Melanocyte of skin (primary cell): ENCODE measurements around a stretch of chr2.

DNA sequence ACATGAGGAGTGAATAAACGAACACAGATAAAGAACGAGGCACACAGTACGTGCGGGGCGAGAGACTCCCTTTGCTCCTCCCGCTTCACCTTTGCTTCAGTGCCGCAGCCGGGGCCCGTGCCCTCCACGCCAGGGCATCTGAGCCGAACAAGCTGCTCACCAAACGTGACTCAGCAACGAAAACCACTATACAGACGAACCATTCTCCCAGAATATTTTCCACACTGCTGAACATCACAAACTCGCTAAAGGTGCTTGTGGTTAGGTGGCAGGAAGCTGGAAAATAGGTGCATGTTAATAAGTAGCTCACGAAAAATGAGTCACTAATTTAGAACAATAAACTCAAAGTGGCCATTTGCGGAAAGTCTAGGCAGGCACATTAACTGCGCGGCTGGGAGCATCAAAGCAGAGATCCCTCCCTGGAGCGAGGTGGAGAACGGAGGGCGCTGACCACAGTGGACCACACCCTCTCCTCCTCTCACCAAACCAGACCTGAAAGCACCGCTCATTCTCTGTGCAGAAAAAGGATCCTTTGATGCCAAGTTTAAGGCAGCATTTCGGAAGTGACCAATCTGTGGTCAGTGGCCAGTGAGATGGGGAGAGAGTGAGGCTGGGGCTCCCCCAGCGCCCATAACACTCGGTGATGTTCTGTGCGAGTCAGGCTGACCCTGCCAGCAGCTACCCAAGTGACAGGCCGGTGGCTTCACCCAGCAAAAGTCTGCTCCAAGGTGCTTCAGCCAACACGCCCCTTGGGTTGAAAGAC, 153.2 kb downstream of the HDAC4 start:
- CAGE, long polyA plus RNA, 2 experiments, result no peak in any of the 2 experiments

GRCh38 chr2:239295368-239295690, 105.5 kb downstream of the HDAC4 start:
- CAGE, long polyA plus RNA, 2 experiments, result no peak in any of the 2 experiments

DNA sequence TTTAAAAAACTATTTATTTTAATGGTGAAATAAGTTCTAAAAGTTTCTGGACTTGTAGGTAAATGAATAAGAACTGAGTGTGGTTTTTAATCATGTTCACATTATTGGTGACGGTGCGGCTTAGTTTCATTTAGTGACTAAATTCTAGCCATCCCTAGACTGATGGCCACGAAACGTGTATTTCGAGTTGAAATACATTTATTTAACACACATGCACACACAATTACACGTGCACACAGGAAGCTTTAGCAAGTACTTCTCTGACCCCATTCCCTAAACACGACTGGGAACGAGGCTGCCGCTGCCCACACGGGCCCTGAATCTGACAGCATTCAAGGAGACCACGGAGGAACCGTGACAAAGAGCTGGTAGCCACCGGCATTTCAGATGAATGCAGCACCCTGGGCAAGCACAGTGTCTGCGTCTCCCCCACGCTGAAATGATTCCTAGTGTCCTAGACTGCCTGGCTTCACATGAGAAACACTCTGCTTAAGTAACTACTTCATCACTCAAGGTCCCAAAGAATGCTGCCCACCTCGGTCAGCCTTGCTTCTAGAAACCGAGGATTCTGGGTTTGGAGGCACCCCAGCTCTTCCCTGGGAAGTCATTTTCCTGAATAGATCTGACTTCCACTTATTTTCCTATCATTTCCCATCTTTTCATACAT, 95.1 kb downstream of the HDAC4 start:
- CAGE, long polyA plus RNA, 2 experiments, result no peak in any of the 2 experiments

- CAGE, long polyA plus RNA, 2 experiments, result no peak in any of the 2 experiments
Observed at GRCh38 chr2:239310888-239311713, 89.7 kb downstream of the HDAC4 start.

- CAGE, long polyA plus RNA, 2 experiments, result no peak in any of the 2 experiments
Observed at GRCh38 chr2:239396722-239397883, 3.7 kb downstream of the HDAC4 start.

DNA sequence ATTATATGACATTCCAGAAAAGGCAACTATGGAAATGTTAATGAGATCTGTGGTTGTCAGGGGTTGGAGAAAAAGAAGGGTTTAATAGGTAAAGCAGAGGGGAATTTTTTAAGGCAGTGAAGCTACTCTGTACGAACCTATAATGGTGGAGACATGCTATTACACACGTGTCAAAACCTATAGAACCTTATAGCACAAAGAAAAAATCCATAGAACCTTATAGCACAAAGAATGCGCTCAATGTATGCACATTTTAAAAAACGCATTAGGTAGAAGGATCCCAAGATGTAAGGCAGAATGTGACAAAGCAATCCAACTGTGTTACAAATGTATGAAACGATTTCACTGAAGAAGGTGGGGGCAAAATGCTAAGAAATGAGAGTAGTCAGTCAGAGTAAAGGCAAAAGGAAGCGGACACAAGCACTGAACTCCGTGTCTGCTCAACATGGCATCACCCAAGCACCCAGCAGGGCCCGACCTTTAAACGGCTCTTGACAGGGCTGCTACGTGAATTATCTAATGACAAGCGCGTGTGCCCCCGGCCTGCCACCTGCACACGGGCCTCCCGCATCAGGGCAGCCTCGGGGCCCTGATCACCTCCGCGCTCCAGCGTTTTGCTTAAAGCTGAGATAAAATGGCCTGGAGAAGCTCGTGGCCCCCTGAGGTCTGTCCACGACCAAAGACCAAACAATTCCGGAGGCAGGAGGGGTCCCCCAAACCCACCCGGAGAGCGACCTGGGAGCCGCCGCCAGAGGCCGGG, 574 bp downstream of the NDUFA10 start:
- CAGE, long polyA plus RNA, 2 experiments, result no peak in any of the 2 experiments

GRCh38 chr2:240033341-240033640, 3.1 kb upstream of the OR6B2 start:
- CAGE, long polyA plus RNA, 2 experiments, result no peak in any of the 2 experiments

- CAGE, long polyA plus RNA, 2 experiments, result no peak in any of the 2 experiments
Observed at GRCh38 chr2:240236302-240236928, 96.0 kb upstream of the OTOS start.

- CAGE, long polyA plus RNA, 2 experiments, result no peak in any of the 2 experiments
Observed at GRCh38 chr2:240450939-240451572, 15.6 kb downstream of the GPC1 start.

DNA sequence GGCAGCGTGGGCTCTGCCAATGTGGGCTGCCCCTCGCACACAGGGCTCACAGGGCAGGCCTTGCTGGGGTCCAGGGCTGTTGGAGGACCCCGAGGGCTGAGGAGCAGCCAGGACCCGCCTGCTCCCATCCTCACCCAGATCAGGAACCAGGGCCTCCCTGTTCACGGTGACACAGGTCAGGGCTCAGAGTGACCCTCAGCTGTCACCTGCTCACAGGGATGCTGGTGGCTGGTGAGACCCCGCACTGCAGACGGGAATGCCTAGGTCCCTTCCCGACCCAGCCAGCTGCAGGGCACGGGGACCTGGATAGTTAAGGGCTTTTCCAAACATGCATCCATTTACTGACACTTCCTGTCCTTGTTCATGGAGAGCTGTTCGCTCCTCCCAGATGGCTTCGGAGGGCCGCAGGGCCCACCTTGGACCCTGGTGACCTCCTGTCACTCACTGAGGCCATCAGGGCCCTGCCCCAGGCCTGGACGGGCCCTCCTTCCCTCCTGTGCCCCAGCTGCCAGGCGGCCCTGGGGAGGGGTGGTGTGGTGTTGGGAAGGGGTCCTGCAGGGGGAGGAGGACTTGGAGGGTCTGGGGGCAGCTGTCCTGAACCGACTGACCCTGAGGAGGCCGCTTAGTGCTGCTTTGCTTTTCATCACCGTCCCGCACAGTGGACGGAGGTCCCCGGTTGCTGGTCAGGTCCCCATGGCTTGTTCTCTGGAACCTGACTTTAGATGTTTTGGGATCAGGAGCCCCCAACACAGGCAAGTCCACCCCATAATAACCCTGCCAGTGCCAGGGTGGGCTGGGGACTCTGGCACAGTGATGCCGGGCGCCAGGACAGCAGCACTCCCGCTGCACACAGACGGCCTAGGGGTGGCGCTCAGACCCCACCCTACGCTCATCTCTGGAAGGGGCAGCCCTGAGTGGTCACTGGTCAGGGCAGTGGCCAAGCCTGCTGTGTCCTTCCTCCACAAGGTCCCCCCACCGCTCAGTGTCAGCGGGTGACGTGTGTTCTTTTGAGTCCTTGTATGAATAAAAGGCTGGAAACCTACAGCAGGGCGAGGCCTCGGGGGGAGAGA, 31.9 kb downstream of the GPC1 start:
- CAGE, long polyA plus RNA, 2 experiments, result no peak in any of the 2 experiments

DNA sequence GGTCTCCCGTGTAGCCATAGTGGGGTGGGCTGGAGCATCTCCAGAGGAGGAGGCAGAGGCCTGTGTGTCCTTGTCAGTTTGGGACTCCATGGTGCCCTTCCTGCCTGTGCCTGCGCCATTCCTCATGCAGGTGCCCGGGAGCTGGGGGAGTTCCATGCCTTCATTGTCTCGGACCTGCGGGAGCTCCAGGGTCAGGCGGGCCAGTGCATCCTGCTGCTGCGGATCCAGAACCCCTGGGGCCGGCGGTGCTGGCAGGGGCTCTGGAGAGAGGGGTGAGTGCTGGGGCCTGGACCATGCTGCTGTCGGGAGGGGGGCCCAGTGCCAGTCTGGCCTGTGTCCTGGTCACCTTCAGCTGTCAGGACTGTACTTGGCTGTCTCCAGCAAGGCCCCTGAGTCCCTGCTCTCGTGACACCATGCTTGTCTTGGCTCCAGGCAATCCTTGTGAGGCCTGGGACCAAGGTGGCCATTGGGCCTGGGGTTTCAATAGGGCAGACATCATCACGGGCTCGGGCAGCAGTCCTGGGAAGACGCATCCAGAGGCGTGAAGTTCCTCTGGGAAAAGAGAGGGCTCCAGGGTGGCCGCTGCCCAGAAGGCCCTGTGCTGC, 7.3 kb downstream of the CAPN10 start:
- CAGE, long polyA plus RNA, 2 experiments, result no peak in any of the 2 experiments

DNA sequence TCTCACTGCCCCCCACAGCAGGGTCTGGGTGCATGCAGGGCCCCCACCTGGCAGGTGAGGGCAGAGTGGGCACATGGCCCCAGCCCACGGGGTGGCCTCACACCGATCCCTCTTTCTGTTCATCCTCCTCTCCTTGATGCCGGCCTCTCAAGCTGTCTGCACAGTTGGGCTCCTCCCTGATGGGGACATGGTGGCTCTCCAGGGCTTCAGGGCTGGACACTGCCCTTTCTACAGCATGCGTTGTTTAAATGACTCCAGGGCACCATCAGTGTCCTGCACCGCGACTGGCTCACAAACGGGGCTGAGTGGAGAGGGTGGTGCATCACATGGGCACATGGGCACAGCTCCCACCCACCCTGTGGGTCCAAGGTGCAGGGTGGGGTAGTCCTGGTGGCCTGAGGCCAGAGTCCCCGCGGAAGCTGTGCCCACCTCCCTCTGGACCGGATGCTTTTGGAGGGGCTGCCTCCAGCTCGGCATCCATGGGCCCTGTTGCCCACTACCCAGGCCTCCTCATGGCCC, 12.5 kb upstream of the SNED1 start:
- CAGE, long polyA plus RNA, 2 experiments, result no peak in any of the 2 experiments

DNA sequence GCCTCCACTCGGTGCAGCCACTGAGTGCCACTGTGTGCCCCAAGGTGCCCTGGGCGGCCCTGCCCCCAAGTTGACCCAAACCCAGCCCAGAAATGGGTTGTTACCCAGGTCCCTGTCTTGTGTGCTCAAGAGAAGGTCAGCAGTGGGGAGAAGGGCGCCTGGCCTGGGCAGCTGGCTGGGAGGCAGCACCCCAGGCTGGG, 2.1 kb upstream of the SNED1 start:
- CAGE, long polyA plus RNA, 2 experiments, result no peak in any of the 2 experiments

- CAGE, long polyA plus RNA, 2 experiments, result no peak in any of the 2 experiments
Observed at GRCh38 chr2:240999549-240999814, 1.1 kb downstream of the SNED1 start.

- CAGE, long polyA plus RNA, 2 experiments, result no peak in any of the 2 experiments
Observed at GRCh38 chr2:241049364-241050593, 51.4 kb downstream of the SNED1 start.

DNA sequence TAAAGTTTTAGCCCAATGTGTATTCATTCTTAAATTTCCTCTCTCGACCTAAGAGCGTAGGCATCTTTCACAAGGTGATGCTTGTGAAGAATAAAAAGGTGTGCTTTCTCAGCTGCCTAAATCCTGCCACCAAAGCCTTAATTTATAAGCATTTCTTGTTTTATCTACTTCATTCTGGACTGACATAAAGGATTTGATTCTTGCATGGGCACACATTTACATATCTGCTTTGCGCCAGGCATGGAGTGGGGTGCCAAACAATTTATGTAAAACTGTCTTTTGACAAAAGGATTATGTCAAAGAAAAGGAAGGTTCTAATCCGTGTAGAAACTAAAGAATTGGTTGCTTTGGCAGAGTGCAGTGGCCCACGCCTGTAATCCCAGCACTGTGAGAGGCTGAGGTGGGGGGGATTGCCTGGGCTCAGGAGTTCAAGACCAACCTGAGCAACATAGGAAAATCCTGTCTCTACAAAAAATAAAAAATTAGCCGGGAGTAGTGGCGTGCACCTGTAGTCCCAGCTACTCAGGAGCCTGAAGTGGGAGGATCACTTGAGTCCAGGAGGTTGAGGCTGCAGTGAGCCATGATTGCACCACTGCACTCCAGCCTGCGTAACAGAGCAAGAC, 1.0 kb upstream of the MTERF4 start:
- CAGE, long polyA plus RNA, 2 experiments, result no peak in any of the 2 experiments

GRCh38 chr2:241230024-241230524, 41.6 kb downstream of the ANO7 start:
- CAGE, long polyA plus RNA, 2 experiments, result no peak in any of the 2 experiments

DNA sequence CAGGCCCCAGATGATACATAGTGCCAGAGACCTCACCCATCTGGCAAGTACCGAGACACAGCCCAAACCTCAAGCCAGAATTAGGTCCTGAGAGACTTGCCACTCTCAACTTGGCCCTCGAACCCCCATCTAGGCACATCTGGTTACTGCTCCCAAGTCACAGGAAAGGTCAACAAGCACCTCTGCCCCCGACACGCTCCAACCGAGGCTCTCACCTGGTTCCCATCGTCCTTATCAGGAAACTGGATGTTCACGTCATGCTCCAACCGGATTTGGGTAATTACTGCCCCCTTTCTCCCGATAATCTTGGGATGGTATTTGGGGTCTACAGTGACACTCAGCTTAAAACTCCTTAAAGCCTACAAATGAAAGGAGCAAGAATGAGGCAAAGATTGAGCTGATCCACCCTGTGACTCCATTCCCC, 45.1 kb downstream of the ANO7 start:
- CAGE, long polyA plus RNA, 2 experiments, result no peak in any of the 2 experiments

DNA sequence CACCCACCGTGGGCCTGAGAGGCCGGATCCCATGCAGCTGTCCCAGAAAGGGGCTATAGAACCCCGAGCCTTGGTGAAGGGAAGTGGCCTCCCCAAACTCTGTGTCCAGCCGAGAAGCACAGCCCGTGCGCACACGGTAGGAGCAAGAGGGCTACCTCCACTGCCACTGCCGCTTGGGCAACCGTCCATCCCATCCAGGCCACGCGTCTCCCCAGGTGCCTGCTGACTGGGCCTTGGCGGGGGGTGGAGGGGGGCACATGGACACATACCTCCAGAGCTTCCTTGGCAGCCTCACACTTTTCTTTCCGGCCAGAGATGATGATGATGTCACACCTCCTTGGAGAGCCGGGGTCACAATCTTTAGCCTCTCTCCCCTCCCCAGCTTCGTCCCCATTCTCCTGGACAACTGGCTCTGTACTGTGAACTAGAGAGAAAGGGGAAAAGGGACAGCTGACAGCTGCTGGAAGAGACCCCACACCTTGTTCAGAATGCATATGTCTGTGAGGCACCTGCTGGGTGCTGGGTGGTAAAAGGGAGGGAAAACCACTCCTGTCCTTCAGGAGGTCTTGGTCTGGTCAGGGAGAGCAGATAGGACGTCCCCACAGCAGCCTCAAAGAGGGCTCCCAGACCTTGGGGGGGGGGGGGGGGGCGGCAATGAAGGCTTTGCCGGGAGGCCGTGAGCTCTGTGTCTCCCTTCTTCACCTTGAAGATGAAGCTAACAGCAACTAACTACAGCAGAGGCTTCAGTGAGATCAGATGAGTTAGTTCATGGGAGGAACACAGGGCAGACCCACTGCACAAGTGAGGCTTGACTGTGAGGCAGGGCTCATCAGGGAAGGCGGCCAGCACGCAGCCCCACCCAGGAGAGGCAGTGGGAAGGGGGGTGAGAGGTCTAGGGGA, 48.1 kb downstream of the ANO7 start:
- CAGE, long polyA plus RNA, 2 experiments, result no peak in any of the 2 experiments

DNA sequence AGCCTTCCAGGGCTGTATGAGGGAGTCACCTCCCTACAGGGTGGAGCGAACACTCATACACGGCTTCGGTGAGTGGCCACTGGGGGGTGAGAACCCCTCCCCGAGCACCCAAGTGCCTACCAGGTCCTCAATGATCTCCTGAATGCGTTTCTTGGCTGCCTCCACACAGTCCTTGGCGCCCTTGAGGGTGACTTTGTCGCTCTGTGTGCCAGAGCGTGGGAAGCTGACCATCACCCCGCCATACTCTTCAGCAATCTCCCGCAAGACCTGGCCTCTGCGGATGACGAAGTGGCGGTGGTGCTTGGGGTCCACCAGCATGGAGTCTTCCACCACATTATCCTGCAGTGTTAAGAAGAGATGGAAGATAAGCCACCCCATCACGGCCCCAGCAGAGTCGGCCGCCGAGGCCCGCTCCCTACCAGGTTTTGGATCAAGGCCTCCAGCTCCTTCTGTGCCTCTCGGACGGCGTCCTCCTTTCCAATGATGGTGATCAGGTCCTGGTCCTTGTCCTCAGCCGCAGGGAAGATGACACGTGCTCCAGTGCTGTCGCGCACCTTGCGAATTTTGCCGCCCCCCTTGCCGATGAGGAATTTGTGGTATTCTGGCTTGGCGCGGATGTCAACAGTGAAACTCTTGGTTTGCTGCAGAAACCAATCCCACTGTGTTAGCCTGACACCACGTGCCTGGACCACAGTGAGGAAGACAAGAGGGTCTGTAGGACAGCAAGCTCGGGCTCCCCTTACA, 51.2 kb downstream of the ANO7 start:
- CAGE, long polyA plus RNA, 2 experiments, result no peak in any of the 2 experiments